Measurements from ENCODE around the genes LGALS7, LGALS7B and HNRNPL.

DNA sequence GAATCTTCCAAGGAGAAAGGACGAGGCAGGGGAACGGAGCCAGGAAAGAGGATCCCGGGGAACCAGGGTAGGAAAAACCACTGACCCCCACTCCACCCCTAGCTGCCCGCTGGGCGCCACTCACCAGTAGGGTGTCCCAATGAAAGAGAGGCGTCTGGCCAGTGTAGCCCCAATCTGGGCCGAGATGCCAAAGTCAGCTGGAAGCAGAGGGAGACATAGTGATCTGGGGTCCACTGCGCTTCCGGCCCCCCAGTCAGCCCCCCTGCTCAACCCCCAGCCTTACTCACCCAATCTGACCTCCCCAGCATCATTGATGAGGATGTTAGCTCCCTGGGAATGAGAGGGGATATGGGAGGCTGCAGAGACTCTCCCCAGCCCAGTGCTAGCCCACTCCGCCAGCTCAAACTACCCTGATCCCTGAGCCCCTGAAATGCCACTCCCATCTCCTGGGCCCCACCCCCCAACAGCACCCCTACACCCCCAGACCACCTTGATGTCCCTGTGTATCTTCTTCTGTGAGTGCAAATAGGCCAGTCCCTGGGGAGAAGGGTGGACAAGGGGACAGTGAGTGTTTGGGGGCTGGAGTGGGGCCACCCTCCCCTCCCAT lies 3.9 kb downstream of the MAP4K1 start:
- PRO-cap: no peak
- RAMPAGE, long total RNA, 4 experiments: no peak in any of the 4 experiments

DNA sequence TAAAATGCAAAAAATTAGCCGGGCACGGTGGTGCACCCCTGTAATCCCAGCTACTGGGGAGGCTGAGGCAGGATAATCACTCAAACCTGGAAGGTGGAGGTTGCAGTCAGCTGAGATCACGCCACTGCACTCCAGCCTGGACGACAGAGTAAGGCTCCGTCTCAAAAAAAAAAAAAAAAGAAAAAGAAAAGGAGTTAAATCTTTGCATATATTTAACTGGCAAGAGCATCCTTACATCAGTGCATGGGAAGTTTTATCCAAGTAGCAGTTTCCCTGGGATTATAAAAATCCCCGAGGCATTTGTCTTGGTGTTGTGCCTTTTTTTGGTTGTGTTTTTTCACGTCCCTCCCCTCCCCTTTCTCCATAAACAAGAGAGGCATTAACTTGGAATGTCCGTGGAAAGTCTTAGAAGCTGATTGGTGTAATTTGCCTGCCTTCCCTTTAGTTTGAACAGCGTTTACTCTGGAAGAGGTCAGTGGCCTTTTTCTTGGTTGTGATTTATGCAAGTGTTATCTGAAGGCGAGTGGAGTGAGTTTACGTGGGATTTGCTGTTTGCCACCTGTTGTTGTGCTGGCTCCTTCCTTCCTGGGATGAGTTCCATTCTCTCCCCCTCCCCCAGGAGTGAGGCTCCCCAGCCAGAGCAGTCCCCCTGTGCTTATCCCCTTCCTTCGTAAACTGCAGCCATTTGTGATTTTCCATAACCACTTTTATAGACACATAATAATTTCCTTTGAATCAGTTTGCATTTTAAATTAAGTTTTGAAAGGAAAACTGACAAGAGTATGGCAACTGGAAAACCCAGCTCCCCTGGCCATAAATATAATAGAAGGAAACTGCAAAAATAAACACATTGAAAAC lies 7.2 kb downstream of the ACTN4 start:
- PRO-cap: unidirectional peak, plus-strand start at position 444 of the sequence
- RAMPAGE, long total RNA, 4 experiments: no peak in any of the 4 experiments

DNA sequence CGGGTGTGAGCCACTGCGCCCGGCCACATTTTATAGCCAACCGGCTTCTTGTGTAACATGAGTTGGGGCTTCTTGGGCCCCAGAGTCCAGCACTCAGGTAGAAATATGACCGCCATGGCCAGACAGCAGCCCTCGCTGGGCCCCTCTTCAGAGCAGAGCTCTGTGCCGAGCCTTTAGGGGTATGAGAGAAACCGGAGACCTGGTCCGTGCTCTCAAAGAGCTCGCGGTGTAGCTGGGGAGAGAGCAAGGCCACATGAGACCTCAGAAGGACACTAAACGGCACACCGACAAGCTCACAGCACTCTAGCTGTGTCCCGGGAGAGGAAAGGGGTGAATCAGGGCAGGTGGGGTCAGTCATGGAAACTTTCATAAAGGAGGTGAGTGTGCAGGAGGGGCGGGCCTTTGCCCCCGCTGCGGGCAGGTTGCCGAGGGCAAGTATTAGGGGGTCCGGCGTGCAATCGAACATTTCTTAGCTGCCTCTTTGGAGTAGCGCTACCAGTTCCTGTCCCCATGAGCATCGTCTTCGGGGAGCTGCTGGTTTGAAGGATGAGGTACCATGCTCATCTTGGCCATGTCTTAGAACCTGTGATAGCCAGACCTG lies 15.8 kb downstream of the ACTN4 start:
- PRO-cap: no peak
- RAMPAGE, long total RNA, 4 experiments: no peak in any of the 4 experiments

DNA sequence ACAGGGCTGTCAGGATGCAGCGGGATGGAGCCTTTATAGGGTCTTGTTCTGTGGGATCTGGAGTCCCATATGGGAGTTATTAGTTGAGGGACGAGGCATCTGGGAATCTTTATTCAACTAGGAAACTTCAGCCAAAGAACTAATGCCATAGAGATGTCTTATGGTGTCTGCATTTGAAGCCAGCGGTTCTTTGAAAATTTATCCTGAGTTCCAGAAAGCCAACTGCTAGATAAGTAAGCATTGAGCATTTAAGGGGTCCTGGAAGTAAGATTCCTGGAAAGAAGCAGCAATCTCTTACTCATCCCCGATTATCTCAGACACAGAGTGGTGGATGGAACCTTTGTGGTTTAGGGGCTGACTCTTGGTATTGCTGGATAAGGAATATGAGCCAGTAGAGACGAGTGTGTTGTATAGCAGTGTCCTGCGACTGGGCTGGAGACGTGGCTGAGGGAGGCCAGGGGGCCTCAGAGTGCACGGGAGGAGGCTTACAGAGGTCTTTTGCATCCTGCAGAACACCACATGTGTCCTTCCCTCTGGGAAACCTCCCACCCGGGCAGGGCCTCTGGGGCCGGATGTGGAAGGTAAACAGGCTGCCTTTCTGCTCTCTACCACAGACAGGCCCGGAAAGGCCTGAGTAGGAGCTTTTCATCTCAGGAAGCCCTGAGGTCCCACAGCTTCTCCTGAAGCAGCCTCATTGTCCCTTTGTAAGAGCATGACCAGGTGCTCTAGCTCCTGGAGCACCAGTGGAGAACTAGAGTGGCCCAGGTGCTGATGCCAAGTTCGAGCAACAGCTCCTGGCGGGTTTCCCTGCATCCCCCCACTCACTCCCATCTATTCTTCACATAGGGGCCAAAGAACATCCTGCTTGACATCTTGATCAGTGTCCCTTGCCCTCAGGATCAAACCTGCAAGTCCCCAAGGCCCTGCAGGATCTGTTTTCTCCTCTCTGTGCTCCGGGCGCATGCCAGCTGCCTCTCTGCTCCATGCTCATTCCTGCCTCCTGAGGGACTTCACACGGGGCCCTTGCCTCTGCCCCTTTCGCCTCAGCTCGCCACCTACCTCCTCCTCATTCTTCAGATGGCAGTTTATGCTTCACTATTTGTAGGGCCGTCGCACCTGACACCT lies 29.0 kb downstream of the ACTN4 start:
- PRO-cap: unidirectional peak, minus-strand start at position 523 of the sequence
- RAMPAGE, long total RNA, 4 experiments: no peak in any of the 4 experiments

DNA sequence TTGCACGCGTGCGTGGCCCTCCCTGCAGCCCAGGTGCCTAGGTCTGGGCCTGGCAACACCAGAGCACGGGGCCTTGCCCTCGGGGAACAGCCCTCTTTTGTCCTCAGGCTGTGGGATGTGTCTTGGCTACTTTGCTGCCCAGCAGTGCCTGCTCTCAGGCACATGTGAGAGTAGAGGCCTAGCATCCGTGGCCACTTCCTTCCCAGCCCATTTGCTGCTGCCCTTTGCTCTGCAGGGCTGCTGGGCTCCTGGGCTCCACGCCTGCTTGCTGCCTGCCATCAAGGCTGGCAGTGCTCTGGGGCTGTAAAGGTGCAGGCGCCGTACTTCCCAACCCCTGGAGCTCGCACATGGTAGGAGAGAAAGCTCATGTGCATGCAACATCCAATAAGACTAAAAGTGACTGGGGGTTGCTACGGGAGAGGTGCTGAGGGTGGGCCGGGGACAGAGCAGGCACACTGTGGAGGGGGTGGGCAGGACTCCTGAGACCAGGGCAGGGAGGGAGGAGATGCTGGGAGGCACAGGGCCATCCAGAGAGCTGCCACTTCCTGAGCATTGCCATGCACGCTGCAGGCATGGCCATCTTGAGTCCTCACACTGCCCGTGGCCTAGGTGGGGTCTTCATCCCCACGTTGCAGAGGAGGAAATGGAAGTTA lies 46.5 kb downstream of the CAPN12 start:
- PRO-cap: no peak
- RAMPAGE, long total RNA, 4 experiments: no peak in any of the 4 experiments

DNA sequence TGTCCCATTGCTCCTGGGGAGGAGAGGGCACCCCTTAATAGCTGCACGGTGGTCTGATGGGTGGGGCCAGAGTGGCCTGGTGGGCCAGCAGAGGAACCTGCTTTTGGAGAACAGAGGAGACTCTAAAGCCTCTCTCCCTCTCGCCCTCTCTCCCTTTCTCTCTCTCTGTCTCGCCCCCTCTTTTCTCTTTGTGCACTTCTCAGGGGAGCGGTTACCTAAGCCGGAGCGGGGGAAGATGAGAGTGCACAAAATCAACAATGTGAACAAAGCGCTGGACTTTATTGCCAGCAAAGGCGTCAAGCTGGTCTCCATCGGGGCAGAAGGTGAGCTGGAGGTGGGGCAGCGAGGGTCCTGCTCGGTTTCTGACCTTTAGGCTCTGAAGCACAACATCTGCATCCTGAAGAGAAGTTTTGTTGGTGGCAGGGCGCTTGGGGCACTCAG lies 43.5 kb downstream of the CAPN12 start:
- PRO-cap: no peak
- RAMPAGE, long total RNA, 4 experiments: no peak in any of the 4 experiments

DNA sequence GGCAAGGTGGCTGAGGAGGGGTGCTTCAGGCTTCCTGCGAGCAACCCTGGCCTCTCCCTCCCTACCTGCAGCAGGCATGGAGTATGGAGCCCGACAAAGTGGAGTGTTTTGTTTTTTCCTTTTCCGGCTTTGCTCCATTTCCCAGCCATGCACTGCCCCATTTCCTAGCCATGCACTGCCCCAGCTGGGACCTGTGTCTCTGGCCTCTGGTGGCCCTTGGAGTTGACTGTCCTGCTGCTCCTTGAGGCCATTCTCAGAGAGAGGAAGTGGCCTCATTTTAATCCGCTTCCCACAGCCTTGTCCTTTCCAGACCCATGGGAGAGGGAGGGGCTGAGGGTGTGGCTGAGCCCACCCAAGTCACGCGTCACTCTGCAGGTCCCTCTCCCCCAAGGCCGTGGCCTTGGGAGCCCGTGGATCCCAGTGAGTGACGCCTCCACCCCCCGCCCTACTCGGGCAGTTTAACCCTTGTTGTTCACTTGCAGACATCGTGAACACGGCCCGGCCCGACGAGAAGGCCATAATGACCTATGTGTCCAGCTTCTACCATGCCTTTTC lies 34.4 kb downstream of the CAPN12 start:
- PRO-cap: no peak
- RAMPAGE, long total RNA, 4 experiments: no peak in any of the 4 experiments

DNA sequence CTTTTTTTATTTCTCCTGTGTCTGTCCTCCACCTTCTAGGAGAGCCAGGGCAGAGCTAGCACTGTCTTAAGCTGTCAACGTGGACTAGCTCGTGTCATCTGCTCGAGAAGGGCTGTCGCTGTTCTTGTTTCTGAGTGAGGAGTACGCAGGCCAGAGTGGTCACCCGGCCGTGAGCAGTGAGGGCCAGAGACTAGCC lies 13.8 kb downstream of the CAPN12 start:
- PRO-cap: no peak
- RAMPAGE, long total RNA, 4 experiments: no peak in any of the 4 experiments

DNA sequence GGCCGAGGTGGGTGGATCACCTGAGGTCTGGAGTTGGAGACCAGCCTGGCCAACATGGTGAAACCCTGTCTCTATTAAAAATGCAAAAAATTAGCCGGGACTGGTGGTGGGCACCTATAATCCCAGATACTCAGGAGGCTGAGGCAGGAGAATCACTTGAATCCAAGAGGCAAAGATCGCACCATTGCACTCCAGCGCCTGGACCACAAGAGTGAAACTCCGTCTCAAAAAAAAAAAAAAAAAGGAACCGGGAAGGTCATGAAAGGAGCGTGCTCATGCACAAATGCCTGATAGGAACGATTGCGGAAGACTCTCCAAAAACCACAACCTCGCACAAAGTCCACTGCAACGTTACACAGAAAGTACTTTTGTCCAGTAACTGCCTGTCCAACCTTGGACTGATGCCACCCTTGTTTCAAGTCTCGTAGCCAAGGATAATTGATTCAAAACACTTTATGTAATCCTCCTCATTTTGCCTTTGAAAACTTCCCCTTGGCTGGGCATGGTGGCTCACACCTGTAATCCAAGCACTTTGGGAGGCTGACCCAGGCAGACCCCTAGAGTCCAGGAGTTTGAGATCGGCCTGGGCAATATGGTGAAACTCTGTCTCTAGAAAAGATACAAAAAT lies 13.8 kb downstream of the LGALS7 start:
- PRO-cap: no peak
- RAMPAGE, long total RNA, 4 experiments: no peak in any of the 4 experiments

DNA sequence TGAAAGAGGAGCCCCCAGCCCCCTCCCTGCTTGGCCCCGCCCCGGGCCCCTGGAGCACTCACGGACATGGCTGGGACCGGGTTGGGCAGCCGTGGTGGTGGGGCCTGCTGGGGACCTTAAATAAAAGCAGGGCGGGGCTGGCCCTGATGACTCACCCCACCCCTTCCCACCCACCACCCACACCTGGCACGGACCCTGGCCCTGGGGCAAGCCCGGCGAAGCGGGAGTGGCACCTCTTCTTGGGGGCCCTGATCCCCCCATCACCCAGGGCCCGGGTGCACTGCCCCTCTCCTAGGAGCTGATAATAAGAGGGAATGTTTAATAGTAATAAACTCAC lies at the start of gene LGALS7:
Gene LGALS7, minus strand, starts transcription at position 93 of the 337 bp plus-strand sequence.
- PRO-cap: no peak
- RAMPAGE, long total RNA, 4 experiments: no peak in any of the 4 experiments

GRCh38 chr19:38788782-38789417 lies at the start of gene LGALS7B:
TSS of gene LGALS7B (plus strand) at chr19:38789200.
- PRO-cap: no peak
- RAMPAGE, long total RNA, 4 experiments: no peak in any of the 4 experiments

- PRO-cap: no peak
- RAMPAGE, long total RNA, 4 experiments: no peak in any of the 4 experiments
Observed at GRCh38 chr19:38812292-38812655, 471 bp downstream of the LGALS4 start.

- PRO-cap: no peak
- RAMPAGE, long total RNA, 4 experiments: no peak in any of the 4 experiments
Observed at GRCh38 chr19:38841814-38843053, 7.6 kb downstream of the HNRNPL start.

DNA sequence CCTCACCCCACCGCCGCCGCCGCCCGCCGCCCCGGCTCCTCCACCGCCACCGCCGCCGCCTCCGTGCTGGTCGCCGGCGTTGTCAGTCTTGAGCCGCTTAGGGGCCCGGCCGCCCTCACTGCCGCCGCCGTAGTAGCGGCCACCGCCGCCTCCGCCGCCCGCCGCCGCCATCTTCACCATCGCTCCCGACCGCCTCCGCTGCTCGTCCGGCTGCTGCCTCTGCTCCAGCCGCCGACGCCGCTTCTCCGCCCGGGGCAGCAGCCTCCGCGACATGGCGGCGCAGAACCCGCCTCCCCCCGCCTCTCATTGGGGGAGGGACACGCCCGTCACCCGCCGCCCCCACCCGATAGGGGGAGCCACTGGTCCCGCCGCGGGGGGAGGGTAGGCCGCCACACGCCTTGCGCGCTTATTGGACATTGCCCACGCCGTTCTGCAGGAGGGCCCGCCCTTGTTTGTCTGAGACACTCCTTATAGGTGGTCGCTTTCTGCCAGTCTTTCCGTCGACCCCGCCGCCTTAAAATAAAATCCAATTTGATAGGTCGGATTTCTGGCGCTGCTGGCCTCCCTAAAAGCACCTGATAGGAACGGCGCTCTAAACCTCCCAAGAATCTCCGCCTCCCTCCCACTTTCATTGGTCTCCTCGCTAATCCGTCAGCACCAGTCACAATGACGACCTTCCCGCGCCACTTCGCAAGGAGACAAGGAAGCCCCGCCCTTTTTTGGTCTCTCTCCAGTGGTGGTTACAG lies at the start of gene HNRNPL:
Gene HNRNPL, minus strand, starts transcription at position 293 of the 746 bp plus-strand sequence.
- PRO-cap: unidirectional peak, minus-strand start at position 247 of the sequence; bidirectional peak, plus-strand start outside the sequence, minus-strand start at position 703 of the sequence
- RAMPAGE, long total RNA, 4 experiments: no peak in any of the 4 experiments

GRCh38 chr19:38869125-38870406 lies 8.5 kb downstream of the RINL start:
- PRO-cap: bidirectional peak, plus-strand start at chr19:38870172, minus-strand start at chr19:38869890
- RAMPAGE, long total RNA, 4 experiments: start-site peak on the minus strand in 4 of 4 experiments, at chr19:38869894-38870083 at its widest, 6 to 87 reads per replicate

DNA sequence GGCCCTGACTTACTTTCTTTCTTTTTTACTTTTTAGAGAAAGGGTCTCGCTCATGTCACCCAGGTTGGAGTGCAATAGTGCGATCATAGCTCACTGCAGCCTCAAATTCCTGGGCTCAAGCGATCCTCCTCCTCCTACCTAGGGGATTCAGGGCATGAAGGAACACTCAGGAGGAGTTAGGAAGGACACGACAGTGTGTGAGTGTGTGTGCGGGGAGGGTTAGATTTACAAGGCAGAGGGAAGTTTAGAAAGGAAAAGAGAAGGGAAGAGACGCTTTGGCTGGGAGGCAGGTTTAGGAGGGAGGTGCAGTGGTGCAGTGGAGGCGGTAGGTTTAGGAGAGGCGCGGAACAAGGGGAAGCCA lies 657 bp downstream of the SIRT2 start:
- PRO-cap: no peak
- RAMPAGE, long total RNA, 4 experiments: no peak in any of the 4 experiments

- PRO-cap: unidirectional peak, plus-strand start at chr19:39032323
- RAMPAGE, long total RNA, 4 experiments: no peak in any of the 4 experiments
Observed at GRCh38 chr19:39032166-39032387, 272 bp downstream of the FBXO27 start.

DNA sequence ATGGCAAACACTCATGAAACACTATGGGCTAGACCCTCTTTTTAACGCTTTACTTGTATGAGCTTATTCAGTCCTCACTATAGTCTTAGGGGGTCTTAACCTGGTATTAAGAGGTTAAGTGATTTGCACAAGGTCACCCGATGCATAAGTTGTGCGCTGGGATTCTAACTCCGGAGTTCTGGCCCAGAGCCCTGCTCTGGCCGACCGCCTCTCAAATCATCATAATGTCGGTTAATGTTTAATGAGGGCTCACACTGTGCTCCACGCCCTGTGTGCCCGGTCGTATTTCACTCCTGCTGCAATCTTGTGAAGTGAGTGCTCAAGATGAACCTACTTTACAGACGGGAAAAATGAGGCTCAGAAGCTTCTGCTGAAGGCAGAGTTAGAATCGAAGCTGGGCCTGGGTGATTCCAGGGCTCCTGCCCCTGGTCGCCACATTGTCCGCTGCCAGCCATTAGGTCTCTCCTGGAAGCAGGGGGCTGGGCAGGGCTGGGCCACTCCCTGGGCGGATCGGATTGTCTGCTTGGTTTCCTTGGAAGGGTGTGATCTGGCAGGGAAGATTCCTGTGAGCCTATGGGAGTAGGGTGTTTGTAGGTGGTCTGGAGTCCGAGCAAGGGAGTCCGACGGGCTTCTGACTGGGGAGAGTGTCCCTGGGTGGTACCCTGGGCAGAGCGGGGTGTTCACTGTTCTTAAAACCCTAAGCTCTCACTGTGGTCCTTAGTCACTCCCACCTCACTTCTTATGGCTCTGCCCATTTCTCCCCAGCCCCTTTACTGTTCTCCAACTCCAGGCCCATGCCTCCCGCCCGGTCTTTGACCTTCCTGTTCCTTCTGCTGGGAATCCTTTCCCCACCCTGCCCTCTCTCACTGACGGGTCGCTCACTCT lies 1.2 kb downstream of the PAK4 start:
- PRO-cap: no peak
- RAMPAGE, long total RNA, 4 experiments: no peak in any of the 4 experiments

GRCh38 chr19:39154185-39155324 lies 29.0 kb downstream of the PAK4 start:
- PRO-cap: no peak
- RAMPAGE, long total RNA, 4 experiments: no peak in any of the 4 experiments

- PRO-cap: no peak
- RAMPAGE, long total RNA, 4 experiments: no peak in any of the 4 experiments
Observed at GRCh38 chr19:39237759-39238265, 7.0 kb downstream of the IFNL3 start.

Data from esophagus muscularis mucosa (tissue), 4 donors.